Tibial nerve (tissue), 3 donors: ENCODE measurements around the genes SLC9A8 and PEDS1.

DNA sequence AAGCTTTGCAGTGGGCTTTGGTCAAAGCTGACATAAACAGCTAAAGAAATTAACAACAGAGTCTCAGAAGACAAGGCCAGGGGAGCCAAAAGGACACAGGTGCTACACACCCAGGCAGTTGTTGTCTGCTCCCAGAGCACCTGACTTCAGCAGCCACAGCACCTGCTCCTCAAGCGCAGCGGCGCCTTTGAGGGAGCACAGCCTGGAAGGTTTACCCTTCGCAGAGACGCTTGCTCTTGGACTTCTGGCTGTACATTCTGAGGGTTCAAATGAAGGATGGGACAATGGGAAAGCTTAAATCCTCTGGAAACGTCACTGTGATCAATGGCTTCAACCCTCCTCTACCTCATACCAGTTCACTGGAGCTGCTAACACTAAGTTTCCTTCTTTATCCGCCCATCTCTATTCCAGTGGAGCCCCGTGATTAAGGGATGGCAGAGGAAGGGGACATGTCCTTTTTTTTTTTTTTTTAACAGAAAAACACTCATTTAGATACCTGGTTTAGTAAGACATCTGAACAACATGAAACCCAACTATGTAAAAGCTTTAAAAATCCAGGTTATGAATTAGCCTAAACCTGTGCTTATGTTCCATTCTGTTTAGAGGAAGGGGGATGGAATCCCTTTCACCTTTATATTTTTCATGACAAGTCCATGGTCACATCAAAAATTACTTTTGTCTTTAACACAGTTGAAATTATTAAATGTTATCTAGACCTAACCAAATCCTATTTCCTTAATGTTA is 16.4 kb downstream of the B4GALT5 start:
- PRO-cap, result no peak
- RAMPAGE, long total RNA, 3 experiments, result no peak in any of the 3 experiments

GRCh38 chr20:49742941-49743362 is 29.3 kb upstream of the B4GALT5 start:
- PRO-cap, result no peak
- RAMPAGE, long total RNA, 3 experiments, result no peak in any of the 3 experiments

- PRO-cap, result no peak
- RAMPAGE, long total RNA, 3 experiments, result no peak in any of the 3 experiments
These were observed 18.2 kb upstream of the SLC9A8 start for GRCh38 chr20:49794337-49794839.

- PRO-cap, result bidirectional peak, plus-strand start at chr20:49812920, minus-strand start at chr20:49812776
- RAMPAGE, long total RNA, 3 experiments, result start-site peak on the plus strand in 2 of 3 experiments, at chr20:49812828-49812926 at its widest, 66 to 118 reads per replicate
These were observed at the start of gene SLC9A8 for GRCh38 chr20:49812449-49813522. TSS of gene SLC9A8 (plus strand) at chr20:49812828.

DNA sequence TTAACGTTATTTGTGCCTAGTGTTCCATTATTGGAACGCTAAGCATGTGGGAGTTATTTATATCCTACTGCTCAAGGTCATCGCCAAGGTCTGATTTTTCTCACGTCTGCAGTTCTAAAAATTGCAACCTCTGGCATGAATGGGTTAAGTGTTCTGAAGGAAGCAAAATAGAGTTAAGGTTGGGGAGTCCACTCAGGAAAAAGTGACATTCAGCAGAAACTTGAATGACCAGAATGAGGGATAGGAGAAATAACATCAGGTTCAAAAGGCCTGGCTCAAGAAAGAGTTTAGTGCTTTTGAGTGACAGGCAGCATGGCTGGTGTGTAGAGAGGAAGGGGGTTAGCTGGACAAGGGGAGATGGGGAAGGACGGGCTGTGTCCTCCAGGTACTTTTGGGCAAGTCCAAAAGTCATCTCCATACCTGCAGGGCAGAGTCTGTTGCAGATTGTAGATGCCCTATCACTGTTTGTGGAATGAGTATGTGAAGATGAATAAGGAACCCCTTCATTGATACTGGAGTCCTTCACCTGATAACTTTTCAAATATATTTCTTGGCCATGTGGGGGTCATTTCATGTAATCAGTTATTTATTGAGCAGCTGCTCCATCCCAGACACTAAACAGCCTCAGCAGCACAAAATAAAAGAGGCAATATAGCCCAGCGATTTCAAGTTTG is 1.0 kb downstream of the SLC9A8 start:
- PRO-cap, result no peak
- RAMPAGE, long total RNA, 3 experiments, result no peak in any of the 3 experiments

DNA sequence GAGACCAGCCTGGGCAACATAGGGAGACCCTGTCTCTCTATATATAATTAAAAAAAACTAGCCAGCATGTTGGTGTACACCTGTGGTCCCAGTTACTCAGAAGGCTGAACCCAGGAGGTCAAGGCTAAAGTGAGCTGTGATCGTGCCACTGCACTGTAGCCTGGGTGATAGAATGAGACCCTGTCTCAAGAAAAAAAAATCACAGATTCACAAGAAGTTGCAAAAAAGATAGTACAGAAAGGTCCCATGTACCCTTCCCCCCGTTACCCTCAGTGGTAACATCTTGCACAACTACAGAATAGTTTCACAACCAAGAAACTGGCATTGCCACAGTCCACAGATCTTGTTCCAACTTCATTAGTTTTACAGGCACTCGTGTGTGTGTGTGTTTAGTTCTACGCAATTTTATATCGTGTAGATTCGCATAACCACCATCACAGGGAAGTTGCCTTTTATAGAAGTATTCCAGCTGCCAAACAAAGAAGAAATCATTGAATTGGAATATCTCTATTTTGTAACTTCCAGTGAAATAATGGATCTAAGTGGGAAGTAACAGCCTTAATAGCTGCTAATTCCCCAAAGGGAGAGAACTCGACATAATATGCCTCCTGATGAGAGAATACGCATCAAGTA is 19.1 kb downstream of the SPATA2 start:
- PRO-cap, result no peak
- RAMPAGE, long total RNA, 3 experiments, result no peak in any of the 3 experiments

DNA sequence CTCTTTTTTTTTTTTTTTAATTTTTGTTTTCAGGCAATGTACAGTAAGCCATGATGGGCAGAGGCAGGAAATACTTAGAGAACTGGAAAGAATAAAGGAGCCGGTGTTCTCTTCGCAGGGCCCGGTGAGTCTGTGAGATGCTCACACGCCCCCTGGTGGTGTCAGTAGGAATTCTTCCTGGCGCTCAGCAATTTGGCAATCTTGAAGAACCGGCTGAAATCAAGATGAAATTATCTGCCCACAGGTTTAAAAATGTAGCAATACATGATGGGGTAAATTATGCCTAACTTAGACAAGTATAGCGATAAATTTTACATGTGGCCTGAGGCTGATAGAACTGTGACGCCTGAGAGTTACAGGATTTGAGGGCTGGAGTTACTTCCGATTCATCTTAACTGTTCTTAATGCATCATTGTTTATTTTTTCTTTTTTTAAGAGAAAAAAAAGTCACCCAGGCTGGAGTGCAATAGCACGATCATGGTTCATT is 7.5 kb upstream of the RNF114 start:
- PRO-cap, result no peak
- RAMPAGE, long total RNA, 3 experiments, result no peak in any of the 3 experiments

GRCh38 chr20:49936621-49937389 is 608 bp downstream of the RNF114 start:
- PRO-cap, result no peak
- RAMPAGE, long total RNA, 3 experiments, result no peak in any of the 3 experiments

GRCh38 chr20:49956666-49957582 is 20.7 kb downstream of the RNF114 start:
- PRO-cap, result no peak
- RAMPAGE, long total RNA, 3 experiments, result no peak in any of the 3 experiments

- PRO-cap, result no peak
- RAMPAGE, long total RNA, 3 experiments, result start-site peak on the plus strand in 1 of 3 experiments, at chr20:49987955-49988295 at its widest, 7 reads per replicate
These were observed 5.1 kb downstream of the SNAI1 start for GRCh38 chr20:49987660-49988451.

- PRO-cap, result no peak
- RAMPAGE, long total RNA, 3 experiments, result no peak in any of the 3 experiments
These were observed 47.2 kb downstream of the SNAI1 start for GRCh38 chr20:50029763-50030574.

- PRO-cap, result no peak
- RAMPAGE, long total RNA, 3 experiments, result no peak in any of the 3 experiments
These were observed 62.1 kb downstream of the UBE2V1 start for GRCh38 chr20:50050750-50051257.

DNA sequence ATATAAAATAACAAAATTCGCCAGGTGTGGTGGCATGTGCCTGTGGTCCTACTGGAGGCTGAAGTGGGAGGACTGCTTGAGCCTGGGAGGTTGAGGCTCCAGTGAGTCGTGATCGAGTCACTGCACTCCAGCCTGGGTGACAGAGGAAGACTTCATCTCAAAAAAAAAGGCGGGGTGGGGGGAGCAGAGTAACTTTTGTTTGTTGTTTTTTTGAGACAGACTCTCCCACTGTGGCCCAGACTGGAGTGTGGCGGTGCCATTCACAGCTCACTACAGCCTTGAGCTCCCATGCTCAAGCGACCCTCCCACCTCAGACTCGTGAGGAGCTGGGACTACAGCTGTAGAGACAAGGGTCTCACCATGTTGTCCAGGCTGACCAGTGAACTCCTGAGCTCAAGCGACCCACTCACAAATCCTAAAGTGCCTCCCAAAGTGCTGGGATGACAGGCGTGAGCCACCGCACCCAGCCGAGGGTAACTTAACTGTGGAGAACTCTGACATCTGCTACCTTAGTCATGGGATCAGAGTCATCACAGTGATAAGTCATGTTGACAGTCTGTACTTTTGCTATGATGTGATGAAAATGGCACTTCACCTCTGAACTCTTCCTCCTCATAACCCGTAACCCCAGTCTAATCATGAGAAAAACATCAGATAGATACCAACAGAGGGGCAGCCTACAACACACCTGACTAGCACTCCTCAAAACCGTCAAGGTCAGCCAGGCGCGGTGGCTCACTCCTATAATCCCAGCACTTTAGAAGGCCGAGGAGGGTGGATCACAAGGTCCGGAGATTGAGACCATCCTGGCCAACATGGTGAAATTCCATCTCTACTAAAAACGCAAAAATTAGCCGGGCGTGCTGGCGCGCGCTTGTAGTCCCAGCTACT is 16.4 kb downstream of the PEDS1 start:
- PRO-cap, result no peak
- RAMPAGE, long total RNA, 3 experiments, result no peak in any of the 3 experiments

DNA sequence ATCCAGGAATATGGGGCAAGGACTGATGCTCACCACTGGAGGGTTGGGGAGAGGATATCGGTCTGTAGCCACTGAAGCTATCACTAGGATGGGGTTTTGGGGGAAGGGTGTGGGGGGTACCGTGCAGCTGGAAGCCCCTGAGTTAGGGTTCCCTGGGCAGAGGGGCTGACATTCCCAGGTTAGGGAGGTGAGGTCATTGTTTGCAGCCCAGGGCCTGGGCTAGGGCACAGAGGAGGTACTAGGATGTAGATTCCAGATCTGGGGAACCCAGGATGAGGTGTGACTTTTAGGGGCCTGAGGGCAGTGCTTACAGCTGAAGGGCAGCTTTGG is 740 bp downstream of the PEDS1 start:
- PRO-cap, result no peak
- RAMPAGE, long total RNA, 3 experiments, result no peak in any of the 3 experiments

DNA sequence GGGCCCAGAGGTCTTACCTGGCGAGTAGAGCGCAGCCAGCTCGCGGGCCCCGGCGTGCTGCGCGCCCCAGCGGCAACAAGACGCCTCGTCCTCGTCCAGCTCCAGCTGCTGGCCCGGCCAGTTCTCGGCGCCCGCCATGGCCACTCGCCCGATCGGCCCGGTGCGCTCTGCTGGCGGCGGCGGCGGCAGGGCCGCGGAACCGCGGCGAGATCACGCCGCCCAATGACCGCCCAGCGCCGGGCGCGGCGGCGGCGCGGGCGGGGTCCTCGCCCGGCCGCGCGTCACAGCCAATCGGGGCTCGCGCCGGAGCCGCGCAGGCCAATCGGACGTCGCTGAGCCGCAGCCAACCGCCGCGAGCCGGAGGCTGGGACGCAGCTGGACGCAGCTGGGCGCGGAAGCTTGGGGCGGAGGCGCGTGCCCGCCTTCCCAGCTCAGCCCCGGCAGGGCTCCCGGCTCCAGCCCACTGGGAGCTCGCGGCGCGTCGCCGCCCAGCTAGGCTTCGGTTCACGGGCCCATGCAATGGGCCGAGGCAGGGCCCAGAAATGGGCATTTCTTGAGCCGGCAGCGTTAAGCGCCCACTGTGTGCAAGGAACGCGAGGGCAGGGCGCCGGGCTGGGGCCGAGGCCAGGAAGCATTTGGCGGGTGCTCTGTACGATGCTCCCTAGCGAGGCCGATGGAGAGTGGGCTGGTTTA is at the start of gene PEDS1:
Gene PEDS1 (minus strand): TSS at position 224 of the 693 bp plus-strand sequence.
- PRO-cap, result bidirectional peak, plus-strand start at position 374 of the sequence, minus-strand start at position 224 of the sequence
- RAMPAGE, long total RNA, 3 experiments, result no peak in any of the 3 experiments

DNA sequence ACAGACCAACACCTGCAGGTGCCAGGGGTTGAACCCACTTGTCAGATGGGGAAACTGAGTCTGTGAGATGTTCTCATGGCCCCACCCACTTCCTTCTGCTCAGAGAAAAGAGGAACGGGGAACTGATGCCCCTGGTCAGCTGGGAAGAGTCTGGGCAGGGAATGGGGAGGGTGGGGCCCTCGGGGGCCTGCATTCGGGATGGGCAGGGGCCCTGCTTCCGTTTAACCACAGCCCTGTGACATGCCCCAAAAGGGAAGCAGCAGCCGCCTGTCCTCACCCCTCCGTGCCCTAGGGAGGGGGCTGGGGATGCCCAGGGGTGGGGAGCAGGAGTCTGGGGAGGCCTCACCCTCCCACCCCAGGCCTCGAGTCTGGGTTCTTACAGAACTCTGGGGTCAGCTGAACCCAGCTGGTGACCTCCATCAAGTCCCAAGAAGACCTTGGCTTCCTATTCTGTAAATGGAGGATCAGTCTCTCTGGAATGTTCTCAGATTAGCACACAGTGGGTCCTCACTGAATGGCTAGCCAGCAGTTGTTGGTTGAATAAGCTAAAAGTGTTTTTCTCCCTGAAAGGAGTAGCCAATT is 81.5 kb downstream of the CEBPB start:
- PRO-cap, result no peak
- RAMPAGE, long total RNA, 3 experiments, result no peak in any of the 3 experiments

- PRO-cap, result no peak
- RAMPAGE, long total RNA, 3 experiments, result no peak in any of the 3 experiments
These were observed 86.7 kb downstream of the CEBPB start for GRCh38 chr20:50277051-50278069.

DNA sequence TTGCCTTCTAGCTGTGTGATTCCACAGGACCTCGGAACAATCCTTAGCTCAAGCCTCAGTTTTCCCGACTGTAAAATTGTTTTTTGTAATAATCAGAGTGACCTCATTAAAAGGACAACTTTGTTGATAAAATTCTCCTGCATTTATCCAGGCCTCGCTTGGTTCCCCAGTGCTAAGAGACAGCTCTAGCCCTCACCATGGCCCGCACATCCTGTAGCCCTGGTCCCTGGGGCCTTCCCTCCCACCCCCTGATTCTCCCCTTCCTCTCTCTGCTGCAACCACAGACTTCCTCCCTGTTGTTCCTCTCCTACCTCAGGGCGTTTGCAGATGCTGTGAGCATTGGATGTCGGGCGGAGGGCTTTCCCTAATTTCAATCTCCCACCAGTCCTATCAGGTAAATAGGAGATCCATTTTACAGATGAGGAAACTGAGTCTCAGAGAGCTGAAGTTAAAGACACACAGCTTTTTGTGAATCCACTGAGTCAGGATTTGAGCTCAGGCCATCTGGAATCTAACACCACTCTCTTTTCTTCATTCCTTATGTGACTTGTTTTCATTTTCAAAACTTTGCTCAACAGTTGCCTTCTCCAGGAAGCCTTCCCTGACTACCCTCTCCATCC is 106.9 kb downstream of the CEBPB start:
- PRO-cap, result no peak
- RAMPAGE, long total RNA, 3 experiments, result no peak in any of the 3 experiments

DNA sequence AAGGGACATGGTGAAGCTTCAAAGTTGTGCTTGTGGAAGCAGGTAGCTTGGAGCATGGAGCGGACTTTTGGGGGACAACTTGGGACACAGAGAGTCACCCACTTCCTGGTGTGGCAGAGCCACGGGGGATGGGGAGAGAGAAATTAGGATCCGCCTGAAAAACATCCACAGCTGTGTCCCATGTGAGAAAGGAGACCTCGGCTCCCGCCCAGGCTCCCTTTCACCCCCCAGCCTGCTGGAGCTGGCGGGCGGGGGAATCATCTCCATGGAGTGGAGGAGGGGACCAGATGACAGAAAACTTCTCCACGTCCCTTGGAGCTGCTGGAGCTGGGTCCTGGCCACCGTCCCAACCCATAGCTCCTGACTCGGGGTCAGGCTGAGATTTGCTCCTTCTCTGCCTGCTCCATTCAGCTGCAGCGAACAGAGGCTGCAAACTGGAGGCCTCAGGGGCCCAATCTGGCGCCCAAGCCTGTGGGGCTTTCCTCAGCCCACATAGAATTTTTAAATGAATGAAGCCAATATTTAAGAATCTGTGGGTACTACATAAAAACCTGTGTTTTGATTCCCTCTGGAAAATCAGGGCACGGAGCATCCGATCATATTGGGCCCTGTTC is 113.9 kb downstream of the CEBPB start:
- PRO-cap, result no peak
- RAMPAGE, long total RNA, 3 experiments, result no peak in any of the 3 experiments

- PRO-cap, result no peak
- RAMPAGE, long total RNA, 3 experiments, result no peak in any of the 3 experiments
These were observed 136.4 kb upstream of the PTPN1 start for GRCh38 chr20:50373636-50374244.